Neural crest cell (in vitro differentiated cells): ENCODE measurements around the genes WBP4 and NAA16.

- PRO-cap = no peak
These were observed 460.0 kb downstream of the COG6 start for GRCh38 chr13:40115535-40115833.

- PRO-cap = no peak
These were observed 494.2 kb downstream of the FOXO1 start for GRCh38 chr13:40172201-40172627.

- PRO-cap = no peak
These were observed 475.3 kb downstream of the FOXO1 start for GRCh38 chr13:40191254-40191525.

- PRO-cap = no peak
These were observed 472.3 kb downstream of the FOXO1 start for GRCh38 chr13:40193807-40194845.

- PRO-cap = no peak
These were observed 180.8 kb downstream of the FOXO1 start for GRCh38 chr13:40485530-40486204.

DNA sequence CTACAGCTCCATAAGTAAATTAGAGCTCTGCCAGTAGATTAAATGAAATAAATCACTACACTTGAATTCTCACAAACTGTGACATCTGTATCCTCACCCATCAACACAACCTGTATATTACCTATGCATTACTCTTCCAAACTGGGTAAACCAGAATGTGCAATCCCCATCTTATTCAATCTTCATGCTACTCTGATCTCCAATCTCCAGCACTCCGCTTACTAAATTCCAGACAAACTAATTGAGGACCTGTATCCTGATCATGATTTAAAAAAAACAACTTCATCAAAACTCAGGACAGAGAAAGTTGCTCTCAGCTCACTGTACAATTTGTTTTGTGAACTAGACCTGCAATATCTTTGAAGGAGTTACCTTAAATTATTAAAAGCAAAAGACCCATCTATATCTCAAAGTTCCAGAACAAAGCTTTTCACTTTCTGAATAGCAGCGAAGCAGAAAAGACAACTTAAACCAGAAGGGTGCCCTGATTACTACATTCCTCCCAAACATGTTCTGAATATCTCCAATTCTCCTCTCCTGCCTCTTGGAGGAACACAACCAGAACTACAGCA is 74.3 kb downstream of the FOXO1 start:
- PRO-cap = no peak

- PRO-cap = no peak
These were observed 69.8 kb downstream of the FOXO1 start for GRCh38 chr13:40596469-40597241.

DNA sequence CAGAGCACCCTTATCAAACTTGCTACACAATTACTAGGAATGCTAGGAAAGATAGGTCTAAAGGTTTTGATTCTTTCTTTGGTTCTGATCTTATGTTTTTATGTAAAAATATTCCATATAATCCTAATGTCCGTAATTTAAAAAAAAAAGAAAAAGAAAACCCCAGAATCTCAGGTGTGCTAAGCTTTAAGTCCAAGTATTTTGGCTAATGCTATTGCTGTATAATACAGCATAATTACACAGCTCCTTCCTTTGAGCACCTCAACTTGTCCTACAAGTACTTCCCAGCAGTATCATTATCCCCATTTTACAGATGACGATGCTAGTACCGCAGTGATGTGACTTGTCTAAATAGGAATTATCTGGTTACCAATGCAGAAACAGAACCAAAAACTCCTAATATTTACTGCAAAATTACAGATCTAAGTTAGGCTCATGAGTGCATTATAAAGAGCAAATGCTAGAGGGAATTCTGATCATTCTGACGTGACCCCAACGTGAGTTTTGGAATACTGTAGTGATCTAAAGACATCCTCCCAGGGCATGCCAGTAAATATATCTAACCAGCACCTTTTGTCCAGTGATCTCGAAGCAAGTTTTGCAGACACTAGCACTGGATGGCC is 22.7 kb downstream of the FOXO1 start:
- PRO-cap = no peak

DNA sequence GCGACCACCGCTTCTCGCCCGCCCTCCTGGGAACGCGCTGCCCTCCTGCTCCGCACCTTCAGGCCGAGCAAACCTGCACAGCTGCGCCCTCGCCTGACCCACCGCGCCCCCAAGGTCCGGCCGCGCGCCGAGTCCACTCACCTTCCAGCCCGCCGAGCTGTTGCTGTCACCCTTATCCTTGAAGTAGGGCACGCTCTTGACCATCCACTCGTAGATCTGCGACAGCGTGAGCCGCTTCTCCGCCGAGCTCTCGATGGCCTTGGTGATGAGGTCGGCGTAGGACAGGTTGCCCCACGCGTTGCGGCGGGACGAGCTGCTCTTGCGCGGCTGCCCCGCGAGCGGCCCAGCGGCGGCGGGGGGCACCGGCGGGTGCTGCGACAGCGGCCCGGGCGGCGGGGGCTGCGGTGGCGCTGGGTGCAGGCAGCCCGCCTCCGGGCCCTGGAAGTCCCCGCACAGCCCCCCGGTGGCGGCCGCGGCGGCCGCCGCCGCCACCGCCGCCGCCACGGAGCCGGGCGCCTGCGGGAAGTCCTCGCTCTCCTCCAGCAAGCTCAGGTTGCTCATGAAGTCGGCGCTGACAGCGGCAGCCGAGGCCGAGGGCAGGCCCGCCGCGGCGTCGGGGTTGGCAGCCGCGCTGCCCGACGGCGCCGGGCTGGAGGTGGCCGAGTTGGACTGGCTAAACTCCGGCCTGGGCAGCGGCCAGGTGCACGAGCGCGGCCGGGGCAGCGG is 836 bp downstream of the FOXO1 start:
- PRO-cap = no peak

DNA sequence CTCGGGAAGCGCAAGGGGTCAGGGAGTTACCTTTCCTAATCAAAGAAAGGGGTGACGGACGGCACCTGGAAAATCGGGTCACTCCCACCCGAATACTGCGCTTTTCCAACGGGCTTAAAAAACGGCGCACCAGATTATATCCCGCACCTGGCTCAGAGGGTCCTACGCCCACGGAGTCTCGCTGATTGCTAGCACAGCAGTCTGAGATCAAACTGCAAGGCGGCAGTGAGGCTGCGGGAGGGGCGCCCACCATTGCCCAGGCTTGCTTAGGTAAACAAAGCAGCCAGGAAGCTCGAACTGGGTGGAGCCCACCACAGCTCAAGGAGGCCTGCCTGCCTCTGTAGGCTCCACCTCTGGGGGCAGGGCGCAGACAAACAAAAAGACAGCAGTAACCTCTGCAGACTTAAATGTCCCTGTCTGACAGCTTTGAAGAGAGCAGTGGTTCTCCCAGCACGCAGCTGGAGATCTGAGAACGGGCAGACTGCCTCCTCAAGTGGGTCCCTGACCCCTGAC is 35.8 kb downstream of the MRPS31 start:
- PRO-cap = unidirectional peak, minus-strand start at position 276 of the sequence

- PRO-cap = no peak
These were observed 1.6 kb downstream of the SLC25A15 start for GRCh38 chr13:40790920-40791461.

DNA sequence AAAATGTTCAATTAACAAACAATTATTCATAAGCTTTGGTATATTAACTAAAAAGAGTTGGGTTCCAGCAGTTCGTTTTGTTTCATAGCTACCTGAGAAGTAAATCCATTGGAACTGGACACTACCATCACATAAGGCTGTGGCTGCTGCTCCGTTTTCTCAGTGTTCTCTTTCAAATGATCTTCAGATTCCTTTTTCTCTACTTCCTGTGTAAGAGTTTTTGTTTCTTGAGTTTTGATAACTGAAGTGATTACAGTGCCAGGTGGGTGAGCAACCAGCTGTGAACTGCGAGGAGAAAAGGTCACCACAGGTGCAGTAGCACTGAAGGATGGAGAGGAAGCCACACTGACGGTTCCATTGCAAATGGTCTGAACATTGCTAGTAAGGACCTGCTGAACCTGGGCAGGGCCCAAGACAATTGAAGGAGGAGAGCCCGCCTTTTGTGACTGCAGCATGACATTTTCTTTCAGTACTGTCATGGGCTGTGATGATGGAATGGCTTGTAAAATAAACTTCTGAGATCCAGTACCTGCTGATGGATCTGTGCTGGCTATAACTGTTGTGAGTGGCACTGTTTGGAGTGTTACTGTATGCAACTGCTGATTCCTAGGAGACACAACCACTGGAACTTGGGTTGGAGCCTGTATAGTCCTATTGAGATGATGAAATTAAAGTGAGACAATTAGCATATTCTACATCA is 85.6 kb downstream of the ELF1 start:
- PRO-cap = no peak

- PRO-cap = no peak
These were observed 32.7 kb downstream of the ELF1 start for GRCh38 chr13:40986385-40986919.

DNA sequence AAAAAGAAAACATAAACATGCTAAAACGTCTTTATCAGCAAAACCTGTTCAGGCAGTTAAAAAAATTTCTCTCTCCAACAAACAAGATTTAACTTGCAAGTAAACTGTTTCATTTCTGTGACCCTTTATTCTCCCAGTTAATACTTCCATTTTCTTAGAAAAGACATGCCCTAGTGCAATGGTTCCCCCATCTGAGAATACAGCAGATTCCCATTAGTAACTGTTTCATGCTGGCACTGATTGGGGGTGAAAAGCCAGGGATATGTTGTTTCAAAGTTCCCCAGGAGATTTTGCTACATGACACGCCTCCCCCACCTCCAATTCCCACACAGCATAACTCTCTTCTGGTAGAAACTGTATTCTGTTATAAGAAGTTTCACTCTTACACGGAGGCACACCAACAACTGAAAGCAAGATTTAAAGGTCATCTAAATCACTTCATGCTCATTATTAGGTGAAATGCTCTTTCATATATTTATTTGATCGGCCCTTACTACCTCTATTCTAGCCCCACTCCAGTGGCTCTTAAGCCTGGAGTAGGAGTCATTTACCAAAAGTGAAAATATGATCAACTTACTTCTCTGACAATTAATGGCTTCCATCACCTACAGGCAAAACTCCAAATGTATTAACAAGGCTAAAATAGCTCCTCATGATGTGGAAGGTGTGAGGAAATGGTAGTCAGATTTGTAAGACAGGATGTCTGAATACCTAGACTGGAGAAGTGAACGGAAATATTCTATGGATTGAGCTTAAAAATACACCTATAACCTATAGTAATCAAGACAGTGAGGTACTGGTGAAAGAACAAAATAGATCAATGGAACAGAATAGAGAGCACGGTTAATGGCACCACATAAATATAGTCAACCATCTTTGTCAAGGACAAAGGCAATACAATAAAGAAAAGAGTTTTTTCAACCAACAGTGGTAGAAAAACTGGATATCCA is 24.1 kb downstream of the ELF1 start:
- PRO-cap = no peak

DNA sequence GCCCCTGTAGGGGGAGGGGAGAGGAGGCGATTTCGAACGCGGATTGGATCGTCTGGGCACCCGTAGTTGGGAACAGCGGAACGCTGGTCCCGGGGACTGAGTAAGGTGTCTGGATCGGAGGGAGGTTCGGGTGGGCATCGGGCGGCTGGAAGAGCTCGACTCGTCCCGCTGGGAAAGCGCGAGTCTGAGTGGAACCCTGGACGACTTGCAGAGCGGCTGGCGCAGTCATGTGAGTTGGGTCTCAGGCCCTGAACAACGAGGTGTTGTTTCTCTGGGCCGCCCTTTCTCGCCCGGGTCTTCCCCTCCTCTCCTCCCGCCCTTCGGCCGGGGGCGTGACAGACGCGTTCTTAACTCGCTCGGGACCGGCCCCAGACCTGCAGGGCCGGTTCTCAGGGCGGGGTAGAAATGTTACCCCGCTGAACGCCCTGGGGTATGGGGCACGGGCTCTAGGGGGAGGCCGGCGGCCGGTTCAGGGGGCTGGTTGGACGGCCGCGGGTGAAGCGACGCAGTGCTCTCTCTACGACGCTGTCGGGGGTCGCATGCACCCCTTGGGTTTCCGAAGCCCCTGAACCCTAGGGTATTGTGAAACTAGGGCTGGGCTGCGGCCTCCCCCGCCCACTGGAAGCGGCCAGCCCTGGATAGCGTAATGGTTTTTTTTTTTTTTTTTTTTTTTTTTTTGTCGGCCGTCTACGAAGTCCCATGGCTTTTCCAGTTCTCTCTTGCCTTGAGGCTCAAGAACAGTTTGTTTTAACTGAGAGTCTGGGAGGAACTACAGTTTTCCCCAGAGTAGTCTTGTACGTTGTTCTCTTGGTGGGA is at the start of gene WBP4:
TSS of gene WBP4 (plus strand) at position 63 of the 816 bp plus-strand sequence.
- PRO-cap = bidirectional peak, plus-strand start at position 72 of the sequence, minus-strand start outside the sequence; bidirectional peak, plus-strand start at position 371 of the sequence, minus-strand start at position 309 of the sequence; bidirectional peak, plus-strand start at position 737 of the sequence, minus-strand start at position 574 of the sequence

DNA sequence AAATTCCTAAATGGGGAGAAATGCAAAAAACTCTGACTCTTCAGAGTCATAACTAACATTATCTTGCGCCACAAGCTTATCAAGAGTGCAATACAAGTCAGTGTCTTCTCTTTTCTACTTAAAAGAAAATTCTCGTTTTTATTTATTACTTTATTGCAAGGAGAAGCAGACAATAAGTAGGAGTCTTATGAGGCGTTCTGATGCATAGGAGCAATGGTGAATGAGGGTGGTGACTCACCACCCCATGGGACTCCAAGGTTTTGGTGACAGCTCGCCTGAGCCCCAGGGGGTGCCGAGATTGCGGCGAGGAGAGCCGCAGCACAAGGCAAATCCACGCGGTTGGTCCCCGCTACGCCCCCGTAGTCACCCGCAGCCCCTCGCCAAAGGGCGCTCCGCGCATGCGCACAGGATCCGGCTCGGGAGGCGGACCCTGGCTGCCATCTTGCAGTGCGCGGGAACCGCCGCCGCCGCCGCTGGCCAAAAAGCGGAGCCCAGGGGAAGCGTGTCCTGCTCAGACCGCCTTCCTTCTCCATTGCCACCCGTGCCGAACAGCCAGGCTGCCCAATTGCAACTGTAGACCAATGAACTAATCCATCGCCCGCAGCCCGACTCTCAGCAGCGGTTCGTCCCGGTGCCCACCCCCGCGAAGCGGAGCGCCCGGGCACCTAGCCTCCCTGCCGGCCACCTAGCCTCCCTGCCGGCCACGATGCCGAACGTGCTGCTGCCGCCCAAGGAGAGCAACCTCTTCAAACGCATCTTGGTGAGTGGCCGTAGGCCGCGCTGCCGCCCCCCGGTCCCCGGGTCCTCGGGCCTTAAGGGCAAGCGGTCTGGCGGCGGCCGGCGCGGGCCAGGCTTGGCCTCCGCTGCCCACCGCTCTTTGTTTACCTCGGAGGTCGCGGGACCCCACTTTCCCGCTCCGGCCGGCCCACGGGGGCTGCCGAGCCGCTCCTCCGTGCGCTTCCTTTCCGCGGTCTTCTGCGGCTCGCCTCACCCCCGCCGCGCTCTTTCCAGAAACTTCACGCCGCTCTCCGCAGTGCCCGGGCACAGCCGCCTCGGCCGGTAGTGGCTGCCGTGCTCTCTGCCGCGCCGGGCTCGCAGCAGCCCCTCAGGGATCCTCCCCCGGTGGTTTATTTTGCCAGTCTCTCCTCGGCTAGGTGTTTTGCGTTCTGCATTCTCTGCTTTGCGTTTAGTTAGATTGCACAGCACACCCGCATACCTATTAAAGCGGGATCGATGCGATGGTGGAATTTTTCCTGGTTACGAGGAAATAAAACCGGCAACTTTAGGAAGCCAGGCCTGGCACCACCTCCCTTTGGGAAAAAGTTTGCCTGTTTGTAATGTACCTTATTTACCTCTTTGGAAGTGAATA is at the start of gene NAA16:
TSS of gene NAA16 (plus strand) at position 445 of the 1,369 bp plus-strand sequence.
- PRO-cap = bidirectional peak, plus-strand start at position 410 of the sequence, minus-strand start at position 365 of the sequence; bidirectional peak, plus-strand start at position 906 of the sequence, minus-strand start at position 891 of the sequence; bidirectional peak, plus-strand start at position 1,033 of the sequence, minus-strand start at position 1,080 of the sequence

GRCh38 chr13:41460380-41460713 is 3.0 kb downstream of the RGCC start:
- PRO-cap = no peak

GRCh38 chr13:41503273-41503813 is 46.0 kb downstream of the RGCC start:
- PRO-cap = no peak

- PRO-cap = unidirectional peak, plus-strand start at chr13:41547377; unidirectional peak, plus-strand start at chr13:41547408; bidirectional peak, plus-strand start at chr13:41547441, minus-strand start at chr13:41547594
These were observed 90.0 kb downstream of the RGCC start for GRCh38 chr13:41547063-41548012.

DNA sequence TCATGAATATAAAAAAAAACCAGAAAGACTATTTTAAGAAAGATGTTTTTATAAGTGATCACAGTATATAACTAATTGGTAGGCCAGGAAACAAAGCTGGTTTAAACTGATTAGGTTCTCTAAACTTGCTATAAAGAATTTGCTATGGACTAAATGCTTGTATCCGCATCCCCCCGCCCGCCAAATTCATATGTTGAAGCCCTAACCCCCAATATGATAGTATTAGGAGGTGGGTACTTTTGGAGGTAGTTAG is 214.0 kb downstream of the RGCC start:
- PRO-cap = no peak